ENCODE measurements around a stretch of chr13.

DNA sequence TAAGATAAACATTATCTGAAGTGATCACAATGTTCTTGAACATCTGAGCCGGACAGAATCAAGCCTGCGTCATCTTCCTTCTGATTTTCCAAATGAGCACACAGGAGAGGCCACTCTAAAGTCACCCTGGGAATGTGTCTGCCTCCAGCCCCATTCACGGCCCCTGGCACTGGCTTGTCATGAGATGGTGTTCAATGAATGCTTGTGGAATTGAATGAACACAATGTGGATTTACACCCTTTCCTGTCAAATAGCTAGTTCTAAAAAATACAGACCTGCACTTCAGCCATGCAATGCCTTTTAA, 511.9 kb downstream of the IRS2 start:
- PRO-cap = no peak

GRCh38 chr13:109331894-109332961, 454.2 kb downstream of the IRS2 start:
- PRO-cap = no peak

DNA sequence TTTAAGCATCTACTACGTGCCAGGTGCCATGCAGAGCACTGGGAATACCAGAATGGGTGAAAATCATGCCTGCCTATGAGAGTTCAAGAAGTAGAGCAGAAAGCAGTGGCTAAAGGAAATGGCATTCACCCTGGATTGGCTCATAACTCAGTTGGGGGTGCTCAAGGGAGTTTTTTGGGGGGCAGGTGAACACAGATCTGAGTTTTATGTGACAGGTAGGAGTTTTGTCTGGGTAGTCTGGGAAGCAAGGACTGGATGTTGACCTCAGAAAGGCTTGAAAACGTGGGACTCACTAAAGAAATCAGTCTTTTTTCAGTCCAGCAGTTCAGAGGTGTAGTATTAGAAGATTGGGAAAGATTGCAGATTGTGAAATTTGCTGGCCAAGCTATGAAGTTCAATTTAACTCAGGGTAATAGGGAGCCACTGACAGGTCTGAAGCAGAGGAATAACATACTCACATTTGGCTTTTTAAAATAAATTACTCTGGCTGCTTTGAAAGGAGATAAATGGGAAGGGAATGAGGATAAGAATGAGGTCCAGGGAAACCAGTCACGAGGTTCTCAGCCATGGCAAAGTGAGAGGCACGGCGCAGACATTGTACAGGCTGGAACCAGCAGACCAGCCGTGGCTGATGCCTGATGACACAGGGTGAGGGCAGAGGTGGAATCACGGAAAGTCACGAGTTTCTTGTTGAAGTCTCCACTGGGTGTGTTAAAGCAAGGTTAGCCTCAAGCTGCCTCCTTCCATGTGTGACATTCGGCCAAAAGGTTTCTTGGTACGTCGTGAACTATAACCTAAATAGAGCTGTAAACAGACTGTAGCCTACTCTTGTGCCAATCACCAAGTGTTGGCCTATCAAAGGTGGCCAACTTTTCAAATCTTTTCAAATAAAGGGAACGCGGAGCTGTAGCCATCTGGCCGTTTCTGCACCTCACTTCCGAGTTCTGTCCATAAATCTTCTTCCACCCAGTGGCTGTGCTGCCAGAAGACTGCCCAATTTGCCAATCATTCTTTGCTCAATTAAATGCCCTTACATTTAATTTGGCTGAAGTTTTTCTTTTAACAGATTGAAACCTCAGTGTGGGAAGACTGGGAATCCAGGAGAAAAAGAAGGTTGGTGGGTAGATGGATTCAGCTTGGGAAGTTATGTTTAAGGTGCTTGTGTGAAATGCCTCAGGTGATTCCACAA, 377.6 kb downstream of the IRS2 start:
- PRO-cap = no peak

DNA sequence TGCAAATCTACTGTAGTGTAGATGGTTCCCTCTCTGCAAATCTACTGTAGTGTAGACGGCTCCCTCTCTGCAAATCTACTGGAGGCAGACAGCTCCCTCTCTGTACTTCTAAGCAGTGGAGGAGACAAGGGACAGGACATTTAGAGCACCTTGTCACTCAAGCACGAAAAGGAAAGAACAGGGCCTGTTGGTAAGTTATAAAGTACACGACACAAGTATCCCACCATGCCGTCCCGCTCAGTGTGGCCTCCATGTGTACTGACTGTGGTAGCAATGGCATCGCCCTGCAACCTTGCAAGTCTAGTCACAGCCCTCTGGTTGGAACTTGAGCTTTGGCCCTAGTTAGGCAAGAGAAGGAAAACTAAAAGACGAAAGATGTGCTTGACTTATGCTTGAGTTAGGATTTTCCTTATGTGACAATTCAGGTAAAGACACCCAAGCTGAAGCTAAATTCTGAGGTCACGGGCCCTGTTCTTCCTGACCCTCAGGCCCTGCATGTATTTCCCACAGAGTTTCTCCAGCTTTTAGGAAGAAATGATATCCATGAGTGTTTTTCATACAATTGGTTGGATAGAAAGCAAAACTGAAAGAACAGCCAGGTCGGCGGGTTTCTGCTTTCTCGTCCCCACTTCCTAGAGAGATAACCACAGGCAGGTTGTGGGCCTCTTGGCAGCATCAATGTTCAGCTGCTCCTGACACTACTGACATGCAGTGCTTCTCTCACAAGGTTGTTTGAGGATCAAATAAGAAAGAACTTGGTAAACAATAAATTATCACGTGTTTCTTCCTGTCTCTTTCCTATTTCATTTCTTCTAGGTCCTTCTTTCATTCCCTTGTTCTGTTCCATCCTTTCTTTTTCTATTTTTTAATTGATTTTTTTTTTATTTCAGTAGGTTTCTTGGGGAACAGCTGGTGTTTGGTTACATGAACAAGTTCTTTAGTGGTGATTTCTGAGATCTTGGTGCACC, 216.2 kb downstream of the IRS2 start:
- PRO-cap = no peak

- PRO-cap = no peak
These were observed 142.3 kb downstream of the IRS2 start for GRCh38 chr13:109644065-109644573.

DNA sequence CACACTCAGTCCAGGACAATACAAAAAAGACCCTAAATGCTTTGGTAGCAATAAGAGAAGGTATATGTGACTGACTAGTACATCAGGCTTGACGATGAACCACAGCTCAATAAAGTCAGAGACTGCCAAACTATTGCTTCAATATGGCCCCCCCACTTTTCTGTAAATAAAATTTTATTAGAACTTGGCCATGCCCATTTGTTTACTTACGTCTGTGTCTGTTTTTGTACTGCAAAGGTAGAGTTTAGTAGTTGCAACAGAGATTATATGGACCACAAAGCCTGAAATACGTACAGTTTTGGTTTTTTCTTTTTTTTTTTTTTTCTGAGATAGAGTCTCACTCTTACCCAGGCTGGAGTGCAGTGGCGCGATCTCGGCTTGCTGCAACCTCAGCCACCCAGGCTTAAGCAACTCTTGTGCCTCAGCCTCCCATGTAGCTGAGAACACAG, 136.6 kb downstream of the IRS2 start:
- PRO-cap = no peak

- PRO-cap = no peak
These were observed 41.9 kb downstream of the IRS2 start for GRCh38 chr13:109744359-109744908.

DNA sequence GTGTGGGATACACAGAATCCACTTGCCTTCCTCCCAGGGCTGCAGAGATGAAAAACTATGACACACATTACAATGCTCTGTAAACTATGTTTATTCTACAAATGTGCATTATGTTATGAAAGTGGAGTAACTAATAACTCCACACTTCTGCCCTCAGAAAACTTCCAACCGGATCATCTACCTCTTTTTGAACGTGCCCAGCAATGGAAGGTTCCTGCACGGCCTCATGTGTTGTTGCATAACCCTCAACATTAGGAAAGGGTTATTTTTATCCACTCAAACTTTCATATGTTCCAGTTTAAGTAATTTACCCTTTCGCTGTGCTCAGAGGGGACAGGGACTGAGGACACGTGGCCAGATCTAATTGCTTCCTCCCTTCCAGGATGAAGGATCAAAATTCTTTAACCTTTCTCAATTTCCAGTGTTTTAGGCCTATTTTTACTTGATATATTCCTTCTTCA, 29.6 kb downstream of the IRS2 start:
- PRO-cap = no peak

- PRO-cap = no peak
These were observed 16.9 kb downstream of the IRS2 start for GRCh38 chr13:109769511-109769791.

DNA sequence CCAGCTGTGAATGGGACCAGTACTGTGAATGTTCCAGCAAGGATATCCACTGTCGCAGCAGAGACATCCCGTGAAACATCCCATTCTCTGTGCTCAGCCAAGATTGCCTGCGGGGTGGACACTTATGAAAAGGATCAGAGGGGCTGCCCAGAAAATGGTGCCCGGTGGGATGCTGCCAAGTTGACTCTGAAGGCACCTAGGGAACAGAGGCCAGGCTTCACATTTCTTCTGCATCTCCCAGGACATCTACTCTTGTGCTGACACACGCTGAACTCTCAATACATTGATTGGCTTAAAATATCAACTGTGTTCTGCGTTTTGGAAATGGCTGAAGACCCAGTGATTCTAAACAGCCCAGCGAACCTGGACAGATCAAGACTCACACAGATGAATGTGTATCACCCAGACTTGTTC, 15.8 kb downstream of the IRS2 start:
- PRO-cap = no peak

- PRO-cap = no peak
These were observed 249.8 kb downstream of the COL4A1 start for GRCh38 chr13:110056950-110057672.

- PRO-cap = no peak
These were observed 177.9 kb downstream of the COL4A1 start for GRCh38 chr13:110129002-110129592.

DNA sequence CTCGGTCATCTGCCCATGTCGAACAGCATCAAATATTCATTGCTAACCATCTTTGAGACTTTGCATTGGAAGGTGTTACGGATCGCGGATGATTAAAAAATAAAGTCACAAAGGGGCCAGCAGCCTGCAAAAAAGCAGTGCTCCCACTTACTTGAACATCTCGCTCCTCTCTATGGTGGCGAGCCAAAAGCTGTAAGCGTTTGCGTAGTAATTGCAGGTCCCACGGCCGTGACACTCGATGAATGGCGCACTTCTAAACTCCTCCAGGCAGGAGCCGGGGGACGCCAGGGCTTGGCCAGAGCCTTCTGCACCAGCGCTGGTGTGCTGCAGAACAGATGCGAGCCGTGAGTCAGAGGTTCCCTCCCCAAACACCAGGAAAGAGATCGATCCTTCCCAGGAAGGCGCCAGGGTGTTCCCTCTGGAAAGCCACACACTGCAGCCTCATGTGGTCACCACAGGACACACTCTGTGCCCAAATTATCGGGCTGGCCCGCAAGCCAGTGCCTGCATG, 154.7 kb downstream of the COL4A1 start:
- PRO-cap = no peak

DNA sequence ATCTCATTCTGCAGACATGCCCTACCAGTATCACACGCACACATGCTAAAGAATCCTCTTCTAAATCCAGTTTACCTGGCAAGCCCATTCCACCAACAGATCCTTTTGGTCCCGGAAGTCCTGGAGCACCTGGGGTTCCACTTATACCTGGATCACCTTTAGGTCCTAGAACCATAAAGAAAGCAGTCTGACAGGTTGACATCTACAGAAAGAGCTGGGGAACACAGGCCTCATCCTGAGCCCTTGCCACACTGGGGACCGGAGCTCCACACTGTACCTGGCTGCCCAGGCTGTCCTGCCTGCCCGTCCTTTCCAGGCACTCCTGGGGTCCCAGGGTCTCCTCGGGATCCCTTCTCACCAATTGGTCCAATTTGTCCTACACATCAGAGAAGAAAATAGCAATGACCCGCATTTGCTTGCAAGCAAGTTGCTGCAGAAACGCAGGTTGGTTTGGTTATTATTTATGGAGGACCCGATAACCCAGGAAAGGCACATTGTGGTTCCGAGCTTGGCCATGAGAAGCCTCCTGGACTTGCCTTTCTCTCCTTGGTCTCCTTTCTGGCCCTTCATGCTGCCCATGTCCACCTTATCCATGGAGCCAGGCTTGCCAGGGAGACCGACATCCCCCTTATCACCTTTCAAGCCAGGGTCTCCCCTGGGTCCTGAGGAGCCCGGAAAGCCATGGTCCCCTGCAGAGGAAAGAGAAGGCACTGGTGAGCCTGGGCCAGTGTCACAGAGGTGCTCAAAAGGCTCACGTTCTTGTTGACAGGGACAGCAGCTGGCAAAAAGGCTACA, 130.4 kb downstream of the COL4A1 start:
- PRO-cap = no peak

- PRO-cap = no peak
These were observed 120.7 kb downstream of the COL4A1 start for GRCh38 chr13:110186072-110186784.

DNA sequence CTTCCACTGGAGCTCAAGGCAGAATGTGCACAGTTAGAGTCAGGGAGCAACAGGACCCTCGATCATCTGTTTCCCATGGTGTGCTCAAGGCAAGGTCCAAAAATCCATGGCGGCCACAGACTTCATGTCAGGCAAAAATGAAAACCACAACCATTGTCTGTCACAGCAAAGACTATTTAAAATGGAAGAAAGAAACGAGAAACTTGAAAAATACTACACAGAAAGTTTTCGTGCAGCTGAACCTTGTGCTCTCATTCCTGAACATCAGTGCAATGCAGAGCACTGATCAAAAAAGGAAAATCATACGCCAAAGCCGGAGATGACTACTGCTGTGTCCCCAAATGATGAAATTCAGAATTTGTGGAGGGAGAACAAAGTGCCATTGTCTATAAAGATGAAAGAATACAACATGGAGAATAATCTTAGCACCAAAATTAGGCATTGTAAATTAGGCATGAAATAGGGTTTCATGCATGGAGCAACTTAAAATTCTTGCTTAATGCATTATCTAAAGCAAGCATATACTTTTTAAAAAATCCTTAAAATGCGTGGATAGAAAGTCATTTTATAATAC, 89.5 kb downstream of the COL4A1 start:
- PRO-cap = no peak

DNA sequence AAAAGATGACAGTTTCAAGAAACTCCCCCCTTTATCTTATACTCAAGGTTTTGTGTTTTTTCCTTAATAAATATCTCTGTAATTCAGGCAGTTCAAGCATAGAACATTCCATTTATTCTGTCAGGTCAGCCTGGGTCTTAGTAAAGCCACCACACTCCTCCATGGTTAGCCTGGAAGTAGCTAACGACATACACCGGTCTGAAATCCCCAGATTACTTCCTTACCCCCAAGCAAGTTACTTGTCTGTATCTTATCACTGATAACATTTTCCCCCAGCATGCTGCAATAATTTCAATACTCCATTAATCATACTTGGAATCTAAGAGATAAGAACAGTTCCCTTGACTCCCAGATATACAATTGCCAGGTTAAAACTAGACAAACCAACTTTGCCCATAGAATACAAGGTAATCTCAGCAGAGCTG, 80.7 kb downstream of the COL4A1 start:
- PRO-cap = no peak

DNA sequence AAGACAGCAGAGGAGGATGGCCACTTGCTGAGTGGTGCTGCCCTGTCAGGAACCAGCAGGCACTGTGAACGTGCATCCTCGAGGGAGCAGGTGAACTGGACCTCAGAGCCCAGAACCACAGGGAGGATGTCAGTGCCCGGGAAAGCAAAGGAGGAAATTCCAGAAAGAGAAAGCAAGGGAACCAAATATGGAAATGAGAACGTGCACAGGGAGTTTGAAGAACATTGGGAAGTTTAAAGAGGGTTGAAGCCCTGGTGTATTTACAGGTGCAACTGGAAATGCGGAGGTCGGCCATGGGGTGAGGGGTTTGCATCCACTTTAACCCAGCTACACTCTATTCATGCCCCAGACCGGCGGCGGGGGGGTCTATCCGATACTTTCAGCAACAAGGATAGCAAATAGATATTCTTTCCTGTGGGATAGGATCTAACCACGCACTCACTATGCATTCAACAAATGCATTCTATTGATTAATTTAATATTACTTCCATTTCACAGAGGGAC, 50.5 kb downstream of the COL4A1 start:
- PRO-cap = no peak

- PRO-cap = no peak
These were observed 27.1 kb downstream of the COL4A1 start for GRCh38 chr13:110279742-110280458.

DNA sequence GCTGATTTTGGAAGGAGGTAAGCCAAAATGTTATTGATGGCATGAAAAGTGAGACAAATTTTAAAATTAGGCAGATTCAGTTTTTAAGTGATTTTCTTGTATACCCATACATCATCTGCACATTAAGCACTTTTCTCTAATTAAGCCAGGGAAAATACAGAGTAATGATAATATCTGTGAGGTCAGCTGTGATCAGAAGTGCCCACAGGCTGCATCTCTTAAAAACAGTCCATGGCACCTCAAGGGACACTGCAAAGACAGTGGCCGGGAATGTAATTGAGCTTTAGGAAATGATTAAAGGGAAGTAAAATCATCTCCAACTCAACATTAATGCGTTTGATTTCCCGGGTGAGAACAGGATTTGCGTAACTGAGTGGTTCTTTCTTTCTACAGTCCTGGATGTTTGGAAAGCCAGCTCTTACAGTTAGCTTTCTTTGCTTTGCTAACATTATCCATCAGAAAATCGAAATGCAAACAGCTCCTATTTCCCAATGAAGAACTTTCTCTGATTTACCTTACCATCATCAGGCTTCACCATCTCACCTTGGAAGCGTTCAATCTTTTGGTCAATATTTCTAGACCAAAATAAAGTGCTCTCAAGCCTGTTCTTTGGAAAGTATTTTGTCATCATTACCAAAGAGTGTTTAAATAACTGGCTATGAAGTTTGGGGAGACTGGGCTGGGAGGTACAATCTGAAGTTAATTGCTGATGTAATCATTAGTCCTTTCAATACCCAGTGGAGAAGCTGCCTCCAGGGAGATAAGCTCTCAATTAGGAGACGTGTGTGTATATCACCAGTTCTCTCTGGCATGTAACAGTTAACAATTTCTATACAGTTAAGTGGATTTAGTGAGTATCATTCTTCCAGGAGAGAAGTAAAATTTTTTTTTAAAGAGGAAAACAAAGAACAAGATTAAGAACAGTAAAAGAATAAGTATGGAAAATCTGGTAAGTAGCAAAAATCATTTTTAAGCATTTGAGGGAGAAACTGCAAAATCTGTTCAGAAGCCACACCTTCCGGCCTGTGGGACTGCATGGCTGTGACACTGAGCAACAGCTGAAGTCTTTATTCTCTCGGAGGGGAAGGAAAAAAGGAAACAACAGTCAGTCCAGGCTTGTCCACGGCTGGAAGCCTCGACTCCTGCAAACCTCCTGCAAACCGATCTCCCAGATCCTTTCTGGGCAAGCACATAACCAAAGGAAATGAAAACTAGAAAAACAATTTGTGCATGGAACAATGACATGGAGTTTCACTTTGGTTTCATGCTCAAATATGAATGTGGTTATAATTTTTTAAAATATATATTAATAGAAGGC, 1.5 kb downstream of the COL4A1 start:
- PRO-cap = unidirectional peak, plus-strand start at position 1,070 of the sequence; bidirectional peak, plus-strand start outside the sequence, minus-strand start at position 1,181 of the sequence

Measured in penis (tissue), 1 donor.